Suprapubic skin (tissue), 4 donors: Measurements from ENCODE around the gene POU3F4.

GRCh38 chrX:73844336-73844920, 281.4 kb downstream of the CHIC1 start:
- PRO-cap: no peak
- RAMPAGE, long total RNA, 4 experiments: no peak in any of the 4 experiments

- PRO-cap: no peak
- RAMPAGE, long total RNA, 4 experiments: no peak in any of the 4 experiments
These were observed 52.6 kb upstream of the ZCCHC13 start for GRCh38 chrX:74251309-74251938.

GRCh38 chrX:74259438-74260845, 44.0 kb upstream of the ZCCHC13 start:
- PRO-cap: no peak
- RAMPAGE, long total RNA, 4 experiments: no peak in any of the 4 experiments

DNA sequence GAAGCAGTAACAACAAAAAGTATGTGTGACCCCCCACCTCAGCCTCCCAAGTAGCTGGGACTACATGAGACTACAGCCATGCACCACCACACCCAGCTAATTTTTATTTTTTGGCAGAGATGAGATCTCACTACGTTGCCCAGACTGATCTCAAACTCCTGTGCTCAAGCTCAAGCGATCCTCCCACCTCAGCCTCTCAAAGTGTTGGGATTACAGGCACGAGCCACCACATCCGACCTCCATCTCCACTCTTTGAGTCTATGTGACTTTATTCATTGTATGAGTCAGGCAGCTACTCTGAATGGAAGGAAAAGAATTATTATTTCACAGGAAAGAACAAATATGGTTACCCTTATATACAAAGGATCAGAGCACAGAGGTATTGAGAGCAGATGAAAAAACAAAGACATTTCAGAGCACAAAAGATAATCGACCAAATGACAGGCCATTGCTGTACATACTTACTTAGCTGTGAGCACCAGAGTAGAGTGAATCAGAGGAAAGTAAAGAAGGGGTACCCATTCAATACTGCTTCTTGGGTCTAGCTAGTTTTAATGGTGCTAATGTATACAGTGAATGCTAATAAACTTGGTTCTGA, 28.6 kb upstream of the ZCCHC13 start:
- PRO-cap: no peak
- RAMPAGE, long total RNA, 4 experiments: no peak in any of the 4 experiments

- PRO-cap: no peak
- RAMPAGE, long total RNA, 4 experiments: no peak in any of the 4 experiments
These were observed 10.5 kb downstream of the SLC16A2 start for GRCh38 chrX:74431805-74432151.

DNA sequence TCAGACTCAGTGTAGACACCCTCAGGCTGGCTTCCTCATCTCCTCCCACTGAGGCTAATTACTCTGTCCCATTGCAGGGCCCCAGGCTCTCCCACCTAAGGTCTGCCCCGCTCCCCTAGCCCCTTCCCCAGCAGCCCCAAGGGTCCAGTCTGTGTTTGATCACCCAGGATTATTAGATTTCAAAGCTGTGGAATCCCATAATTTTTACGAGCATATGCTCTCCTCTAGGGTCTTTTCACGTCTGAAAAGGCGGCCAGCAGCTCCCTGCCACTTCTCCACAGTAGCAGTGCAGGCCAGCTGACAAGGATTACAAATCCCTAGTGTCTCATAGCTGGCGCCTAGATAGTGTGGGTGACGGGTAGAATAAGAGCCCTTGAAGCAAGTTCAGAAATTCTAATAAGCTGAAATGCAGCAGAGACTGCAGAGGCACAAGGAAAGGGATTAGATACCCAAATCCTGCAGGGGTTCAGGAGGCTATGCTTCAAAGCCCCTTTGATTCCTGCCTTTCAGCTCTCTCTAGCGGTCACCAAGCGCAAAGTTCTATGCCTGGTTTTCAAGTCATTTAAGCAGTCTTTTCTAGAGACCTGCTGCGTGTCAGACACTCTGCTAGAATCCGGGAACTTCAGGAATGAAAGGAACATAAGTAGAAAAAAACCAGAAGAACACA, 79.3 kb downstream of the RLIM start:
- PRO-cap: no peak
- RAMPAGE, long total RNA, 4 experiments: no peak in any of the 4 experiments

- PRO-cap: no peak
- RAMPAGE, long total RNA, 4 experiments: no peak in any of the 4 experiments
These were observed 77.3 kb downstream of the RLIM start for GRCh38 chrX:74537078-74537564.

DNA sequence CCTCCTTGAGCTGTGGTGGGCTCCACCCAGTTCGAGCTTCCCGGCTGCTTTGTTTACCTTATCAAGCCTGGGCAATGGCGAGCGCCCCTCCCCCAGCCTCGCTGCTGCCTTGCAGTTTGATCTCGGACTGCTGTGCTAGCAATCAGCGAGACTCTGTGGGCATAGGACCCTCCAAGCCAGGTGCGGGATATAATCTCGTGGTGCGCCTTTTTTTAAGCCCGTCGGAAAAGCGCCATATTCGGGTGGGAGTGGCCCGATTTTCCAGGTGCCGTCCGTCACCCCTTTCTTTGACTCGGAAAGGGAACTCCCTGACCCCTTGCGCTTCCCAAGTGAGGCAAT, 130.8 kb downstream of the NEXMIF start:
- PRO-cap: no peak
- RAMPAGE, long total RNA, 4 experiments: no peak in any of the 4 experiments

GRCh38 chrX:74877393-74878248, 47.6 kb downstream of the NEXMIF start:
- PRO-cap: no peak
- RAMPAGE, long total RNA, 4 experiments: no peak in any of the 4 experiments

DNA sequence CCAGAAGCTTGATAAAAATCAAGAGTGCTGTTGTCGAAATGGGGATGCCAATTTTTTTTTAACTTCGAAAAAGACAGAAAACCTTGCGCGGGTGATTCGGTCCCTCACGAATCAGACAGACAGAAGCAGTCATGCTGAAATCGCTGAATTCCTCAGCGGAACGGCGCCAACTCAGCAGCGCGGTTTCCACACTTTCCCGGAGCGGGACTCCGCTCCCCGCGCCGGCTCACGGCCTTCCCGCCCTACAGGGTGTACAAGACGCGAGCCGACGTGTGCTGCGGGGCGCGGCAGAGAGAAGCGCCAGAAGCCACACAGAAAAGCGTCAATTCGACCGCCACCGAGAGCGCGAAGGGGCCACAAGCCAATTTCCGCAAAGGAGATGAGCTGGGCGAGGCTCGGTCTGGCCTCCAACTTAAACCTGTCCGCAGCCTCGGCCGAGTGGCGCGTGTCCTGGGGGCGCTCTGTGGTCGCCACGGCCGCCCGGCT, 1.3 kb downstream of the NEXMIF start:
- PRO-cap: no peak
- RAMPAGE, long total RNA, 4 experiments: no peak in any of the 4 experiments

DNA sequence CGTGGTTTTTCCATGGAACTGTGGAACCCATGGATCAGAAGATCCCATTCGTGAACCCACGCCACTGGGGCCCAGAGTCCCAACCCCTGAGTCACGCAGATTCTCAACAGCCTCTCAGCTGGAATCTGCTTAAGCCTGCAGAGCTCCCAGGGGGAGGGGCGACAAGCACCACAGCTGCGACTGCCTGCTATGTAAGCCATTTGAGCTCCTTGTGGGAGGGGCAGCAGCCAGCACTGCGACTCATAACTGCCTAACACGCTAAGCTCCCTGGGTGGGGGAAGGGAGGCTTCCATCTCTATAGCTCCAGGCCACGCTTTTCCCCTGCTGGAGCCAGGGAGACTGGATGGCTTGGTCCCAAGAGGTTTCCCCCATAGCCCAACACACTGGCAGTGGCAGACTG, 47.0 kb downstream of the FGF16 start:
- PRO-cap: no peak
- RAMPAGE, long total RNA, 4 experiments: no peak in any of the 4 experiments

DNA sequence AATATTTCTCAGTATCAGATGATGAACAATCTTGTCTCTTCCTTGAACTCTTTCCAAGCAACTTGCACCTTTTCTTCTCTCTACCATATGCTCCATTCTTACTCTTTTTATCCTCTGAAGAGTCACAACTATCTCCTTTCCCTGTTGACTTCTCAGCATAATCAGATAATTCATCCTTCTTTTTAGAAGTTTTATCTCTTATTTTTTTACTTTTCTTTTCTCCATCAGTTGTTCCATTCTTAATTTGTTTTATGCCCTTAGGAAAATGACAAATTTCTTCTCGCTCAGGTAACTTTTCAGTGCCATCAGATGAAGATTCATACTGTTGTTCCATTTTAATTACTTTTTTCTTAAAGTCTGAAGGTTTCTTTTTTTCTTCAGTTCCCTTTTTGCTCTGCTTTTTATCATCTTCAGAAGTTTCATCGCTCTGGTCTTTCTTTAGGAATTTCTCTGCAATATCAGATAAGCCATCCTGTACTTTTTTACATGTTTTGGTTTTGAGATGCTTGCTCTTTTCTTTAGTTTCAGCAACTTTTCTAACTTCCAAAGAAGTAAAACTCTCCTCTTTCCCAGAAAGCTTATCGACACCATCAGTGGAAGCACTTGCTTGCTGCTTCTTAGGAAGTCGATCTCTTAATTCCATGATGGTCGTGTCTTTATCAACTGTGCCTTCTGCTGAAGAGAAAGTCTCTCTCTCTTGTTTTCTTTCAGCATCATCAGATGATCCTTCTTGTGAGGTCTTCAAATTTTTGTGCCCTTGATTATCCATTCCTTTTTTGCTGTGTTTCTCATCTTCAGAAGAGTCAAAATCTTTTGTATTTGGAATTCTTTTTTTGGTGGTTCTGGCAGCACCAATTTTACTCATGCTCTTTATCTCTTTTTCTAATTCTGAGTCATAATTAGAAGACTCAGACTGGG, 103.8 kb downstream of the ATRX start:
- PRO-cap: no peak
- RAMPAGE, long total RNA, 4 experiments: no peak in any of the 4 experiments

DNA sequence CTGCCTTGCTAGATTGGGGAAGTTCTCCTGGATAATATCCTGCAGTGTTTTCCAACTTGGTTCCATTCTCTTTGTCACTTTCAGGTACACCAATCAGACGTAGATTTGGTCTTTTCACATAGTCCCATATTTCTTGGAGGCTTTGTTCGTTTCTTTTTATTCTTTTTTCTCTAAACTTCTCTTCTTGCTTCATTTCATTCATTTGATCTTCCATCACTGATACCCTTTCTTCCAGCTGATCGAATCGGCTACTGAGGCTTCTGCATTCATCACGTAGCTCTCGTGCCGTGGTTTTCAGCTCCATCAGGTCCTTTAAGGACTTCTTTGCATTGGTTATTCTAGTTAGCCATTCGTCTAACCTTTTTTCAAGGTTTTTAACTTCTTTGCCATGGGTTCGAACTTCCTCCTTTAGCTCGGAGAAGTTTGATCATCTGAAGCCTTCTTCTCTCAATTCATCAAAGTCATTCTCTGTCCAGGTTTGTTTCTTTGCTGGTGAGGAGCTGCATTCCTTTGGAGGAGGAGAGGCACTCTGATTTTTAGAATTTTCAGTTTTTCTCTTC, 49.2 kb downstream of the MAGT1 start:
- PRO-cap: no peak
- RAMPAGE, long total RNA, 4 experiments: no peak in any of the 4 experiments

DNA sequence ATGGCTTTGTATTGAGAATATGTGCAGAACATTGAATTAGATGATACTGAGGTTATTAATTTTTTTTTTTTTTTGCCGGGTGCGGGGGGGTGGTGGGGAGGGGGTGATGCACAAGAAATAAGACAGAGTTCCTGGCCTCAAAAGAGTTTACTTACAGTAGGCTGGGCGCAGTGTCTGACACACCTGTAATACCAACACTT, 908 bp downstream of the ATP7A start:
- PRO-cap: no peak
- RAMPAGE, long total RNA, 4 experiments: no peak in any of the 4 experiments

DNA sequence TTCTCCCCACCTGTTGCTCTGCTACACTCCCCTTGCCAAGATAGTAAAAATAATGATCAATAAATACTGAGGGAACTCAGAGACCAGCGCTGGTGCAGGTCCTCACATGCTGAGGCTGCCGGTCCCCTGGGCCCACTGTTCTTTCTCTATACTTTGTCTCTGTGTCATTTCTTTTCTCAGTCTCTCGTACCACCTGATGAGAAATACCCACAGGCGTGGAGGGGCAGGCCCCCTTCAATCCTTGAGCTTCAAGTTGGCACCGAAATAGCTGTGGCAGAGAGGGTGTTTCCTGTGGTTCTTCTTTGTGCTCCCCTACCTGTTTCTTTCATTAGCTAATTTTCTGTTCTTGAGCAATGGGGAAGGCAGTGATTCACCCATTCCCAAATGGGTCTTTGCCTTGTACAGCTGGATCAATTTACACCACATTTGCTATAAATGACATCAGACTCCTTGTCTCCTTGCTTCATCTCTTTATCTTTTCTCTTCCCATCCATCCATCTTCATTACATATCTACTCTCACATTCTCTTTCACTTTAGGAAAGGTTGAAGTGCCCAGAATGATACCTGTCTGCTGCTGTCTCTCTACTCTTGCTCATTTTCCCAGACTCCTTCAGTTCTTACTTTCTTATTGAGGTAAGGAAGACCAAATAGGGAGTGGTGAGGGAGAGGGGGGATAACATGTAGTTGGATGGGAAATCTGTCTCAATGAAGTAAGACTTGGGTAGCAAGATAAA, 2.1 kb upstream of the CYSLTR1 start:
- PRO-cap: no peak
- RAMPAGE, long total RNA, 4 experiments: no peak in any of the 4 experiments

- PRO-cap: no peak
- RAMPAGE, long total RNA, 4 experiments: no peak in any of the 4 experiments
These were observed 66.4 kb upstream of the GPR174 start for GRCh38 chrX:79078020-79078616.

DNA sequence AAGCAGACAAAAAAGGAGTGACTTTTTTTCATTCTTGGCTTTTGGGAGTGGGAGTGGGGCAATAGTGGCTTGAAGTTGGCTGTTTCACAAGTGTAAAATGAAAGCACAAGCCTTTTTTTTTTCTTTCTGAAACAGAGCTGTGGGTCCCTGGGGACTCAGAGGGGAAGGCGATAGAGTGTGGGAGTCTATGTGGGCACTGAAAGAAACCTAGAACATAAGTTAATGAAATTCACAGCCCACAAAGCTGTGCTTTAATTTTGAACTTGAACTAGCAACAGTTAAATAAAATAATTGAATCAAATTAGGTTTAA, 107.7 kb downstream of the ITM2A start:
- PRO-cap: no peak
- RAMPAGE, long total RNA, 4 experiments: no peak in any of the 4 experiments

- PRO-cap: no peak
- RAMPAGE, long total RNA, 4 experiments: no peak in any of the 4 experiments
These were observed 104.5 kb downstream of the ITM2A start for GRCh38 chrX:79262763-79262962.

GRCh38 chrX:81003930-81004392, 194.3 kb upstream of the BRWD3 start:
- PRO-cap: no peak
- RAMPAGE, long total RNA, 4 experiments: no peak in any of the 4 experiments

DNA sequence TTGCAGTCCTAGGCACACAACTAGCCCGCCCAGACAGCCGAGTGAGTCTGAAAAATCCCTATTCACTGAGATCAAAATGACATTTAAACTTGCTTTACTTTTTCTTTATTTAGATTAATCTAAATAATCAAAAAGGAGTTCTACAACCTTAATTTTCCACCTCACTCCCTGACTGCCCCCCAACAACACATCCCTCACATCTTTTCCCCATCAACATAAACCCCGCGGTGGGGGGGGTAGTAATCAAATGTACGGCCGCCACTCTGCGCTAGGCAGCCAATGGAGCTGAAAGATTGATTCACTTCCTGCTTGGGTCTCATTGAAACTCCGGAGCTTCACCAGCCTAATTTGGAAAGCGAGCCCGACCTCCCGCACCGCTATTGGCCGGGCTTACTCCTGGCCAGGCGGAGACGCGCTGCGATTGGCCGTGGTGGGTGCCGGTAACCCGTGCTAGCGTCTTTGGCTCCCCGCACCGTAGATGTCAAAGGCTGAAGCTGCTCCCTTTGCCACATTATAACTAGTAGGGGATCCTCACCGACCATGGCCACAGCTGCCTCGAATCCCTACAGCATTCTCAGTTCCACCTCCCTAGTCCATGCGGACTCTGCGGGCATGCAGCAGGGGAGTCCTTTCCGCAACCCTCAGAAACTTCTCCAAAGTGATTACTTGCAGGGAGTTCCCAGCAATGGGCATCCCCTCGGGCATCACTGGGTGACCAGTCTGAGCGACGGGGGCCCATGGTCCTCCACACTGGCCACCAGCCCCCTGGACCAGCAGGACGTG, at the start of gene POU3F4:
Gene POU3F4, plus strand, starts transcription at position 506 of the 783 bp plus-strand sequence.
- PRO-cap: no peak
- RAMPAGE, long total RNA, 4 experiments: no peak in any of the 4 experiments